Cardiac muscle cell (in vitro differentiated cells and primary cell): ENCODE measurements around a stretch of chr15.

GRCh38 chr15:57516518-57517199 is 75.0 kb upstream of the MYZAP start:
- RAMPAGE, long total RNA, result no peak
- RRBS, result no CpG with 5 or more reads among the region's 20 CpGs

- RAMPAGE, long total RNA, result no peak
- RRBS, result no CpG with 5 or more reads among the region's 10 CpGs
Observed at GRCh38 chr15:57524250-57524779, 67.4 kb upstream of the MYZAP start.

- RAMPAGE, long total RNA, result no peak
- RRBS, result no CpG with 5 or more reads among the region's 5 CpGs
Observed at GRCh38 chr15:57548762-57549198, 42.9 kb upstream of the MYZAP start.

- RAMPAGE, long total RNA, result no peak
- RRBS, result no CpG with 5 or more reads among the region's 9 CpGs
Observed at GRCh38 chr15:57561320-57561724, 30.4 kb upstream of the MYZAP start.

GRCh38 chr15:57592468-57592890 is 775 bp downstream of the MYZAP start:
- RAMPAGE, long total RNA, result no peak
- RRBS, result no CpG with 5 or more reads among the region's 5 CpGs

GRCh38 chr15:57645957-57646594 is 54.4 kb downstream of the MYZAP start:
- RAMPAGE, long total RNA, result no peak
- RRBS, result no CpG with 5 or more reads among the region's 6 CpGs

DNA sequence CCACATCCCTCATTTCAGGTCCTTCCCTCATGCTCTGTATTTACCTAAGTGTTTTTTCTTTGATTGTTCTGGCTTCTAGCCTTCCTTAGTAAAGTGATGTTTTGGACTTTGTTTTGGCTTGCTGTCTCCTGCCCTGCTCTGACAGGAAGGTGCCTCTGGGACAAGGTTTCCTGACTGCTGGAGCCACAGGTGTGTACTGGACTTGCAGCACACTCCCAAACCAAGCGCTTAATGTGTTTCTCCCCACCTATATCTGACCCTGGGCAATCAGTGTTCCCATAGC is 30.0 kb upstream of the ALDH1A2 start:
- RAMPAGE, long total RNA, result no peak
- RRBS, result no CpG with 5 or more reads among the region's 1 CpG

DNA sequence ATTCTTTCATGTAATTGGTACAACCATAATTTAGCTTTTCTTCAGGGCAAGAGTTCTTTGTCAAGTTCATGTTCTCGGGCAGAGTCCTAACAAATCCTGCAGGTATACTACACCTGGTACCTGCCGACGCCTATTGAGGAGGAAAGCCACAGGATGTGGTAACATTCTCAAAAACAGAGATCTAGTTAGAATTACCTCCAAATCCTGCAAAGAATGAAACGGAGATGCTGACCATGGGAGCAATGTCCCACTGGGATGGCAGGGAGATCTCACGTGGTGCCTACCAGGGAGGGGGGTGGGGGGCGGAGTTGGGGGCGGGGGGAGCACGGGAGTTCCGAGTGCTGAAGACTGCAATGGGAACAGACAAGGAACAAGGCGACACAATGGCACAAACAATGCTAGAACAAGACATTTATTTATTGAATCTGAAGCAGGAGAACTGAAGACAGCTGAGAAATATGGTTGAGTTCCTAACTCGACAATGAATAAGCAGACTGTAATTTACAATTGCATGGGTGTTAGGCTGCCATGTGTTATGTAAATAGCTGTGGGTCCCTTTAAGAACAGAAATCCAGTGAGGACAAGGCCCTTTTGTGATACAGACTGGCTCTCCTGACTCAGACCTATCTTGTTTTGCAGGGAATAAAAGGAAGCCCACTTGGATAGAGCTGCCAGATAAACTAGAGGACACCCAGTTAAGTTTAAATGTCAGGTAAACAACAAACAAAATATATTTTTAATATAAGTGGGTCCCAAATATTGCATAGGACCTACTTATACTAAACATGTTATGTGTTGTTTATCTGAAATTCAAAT is 91.1 kb downstream of the AQP9 start:
- RAMPAGE, long total RNA, result no peak
- RRBS, result no CpG with 5 or more reads among the region's 11 CpGs

DNA sequence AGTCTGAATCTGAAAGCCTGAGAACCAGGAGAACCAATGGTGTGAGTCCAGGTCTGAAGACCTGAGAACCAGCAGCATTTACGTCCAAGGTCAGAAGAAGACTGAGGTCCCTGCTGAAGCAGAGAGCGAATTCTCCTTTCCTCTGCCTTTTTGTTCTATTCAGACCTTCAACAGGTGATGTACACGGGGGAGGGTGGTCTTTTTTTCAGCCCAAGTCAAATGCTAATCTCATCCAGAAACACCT is 144.7 kb downstream of the AQP9 start:
- RAMPAGE, long total RNA, result no peak
- RRBS, result no CpG with 5 or more reads among the region's 3 CpGs

- RAMPAGE, long total RNA, result no peak
- RRBS, result no CpG with 5 or more reads among the region's 10 CpGs
Observed at GRCh38 chr15:58401764-58402443, 29.9 kb upstream of the LIPC start.

GRCh38 chr15:58420132-58420981 is 11.4 kb upstream of the LIPC start:
- RAMPAGE, long total RNA, result no peak
- RRBS, result no CpG with 5 or more reads among the region's 9 CpGs

DNA sequence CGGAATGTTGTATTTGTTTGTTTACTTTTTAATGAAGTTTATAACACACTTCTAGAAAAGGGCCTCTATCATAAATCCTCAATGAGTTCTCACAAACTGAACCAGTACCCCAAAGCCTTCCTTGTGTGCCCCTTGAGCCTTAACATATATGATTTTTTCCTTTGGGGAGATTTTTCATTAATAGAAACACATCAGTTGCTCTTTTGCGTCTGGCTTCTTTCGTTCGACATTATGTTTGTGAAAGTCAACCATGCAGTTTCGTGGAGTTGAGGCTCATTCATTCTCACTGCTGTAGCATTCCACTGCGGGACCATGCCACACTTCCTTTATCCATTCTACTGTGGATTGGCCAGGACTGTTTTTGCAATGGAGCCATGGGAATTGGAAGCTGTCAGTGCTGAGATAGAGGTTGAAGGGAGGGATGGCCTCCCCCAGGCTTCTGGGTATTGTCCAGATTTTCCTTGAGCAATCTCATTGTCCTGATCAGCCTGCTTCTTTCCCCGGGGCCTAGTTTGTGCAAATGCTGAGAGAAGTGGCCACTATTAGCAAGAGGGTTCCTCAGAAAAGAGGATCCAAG is 1.6 kb downstream of the LIPC start:
- RAMPAGE, long total RNA, result no peak
- RRBS, result no CpG with 5 or more reads among the region's 7 CpGs

- RAMPAGE, long total RNA, result no peak
- RRBS, result no CpG with 5 or more reads among the region's 8 CpGs
Observed at GRCh38 chr15:58438754-58439347, 7.1 kb downstream of the LIPC start.

- RAMPAGE, long total RNA, result no peak
- RRBS, result no CpG with 5 or more reads among the region's 3 CpGs
Observed at GRCh38 chr15:58441747-58442037, 9.9 kb downstream of the LIPC start.

GRCh38 chr15:58575111-58575614 is 143.4 kb downstream of the LIPC start:
- RAMPAGE, long total RNA, result no peak
- RRBS, result no CpG with 5 or more reads among the region's 12 CpGs

DNA sequence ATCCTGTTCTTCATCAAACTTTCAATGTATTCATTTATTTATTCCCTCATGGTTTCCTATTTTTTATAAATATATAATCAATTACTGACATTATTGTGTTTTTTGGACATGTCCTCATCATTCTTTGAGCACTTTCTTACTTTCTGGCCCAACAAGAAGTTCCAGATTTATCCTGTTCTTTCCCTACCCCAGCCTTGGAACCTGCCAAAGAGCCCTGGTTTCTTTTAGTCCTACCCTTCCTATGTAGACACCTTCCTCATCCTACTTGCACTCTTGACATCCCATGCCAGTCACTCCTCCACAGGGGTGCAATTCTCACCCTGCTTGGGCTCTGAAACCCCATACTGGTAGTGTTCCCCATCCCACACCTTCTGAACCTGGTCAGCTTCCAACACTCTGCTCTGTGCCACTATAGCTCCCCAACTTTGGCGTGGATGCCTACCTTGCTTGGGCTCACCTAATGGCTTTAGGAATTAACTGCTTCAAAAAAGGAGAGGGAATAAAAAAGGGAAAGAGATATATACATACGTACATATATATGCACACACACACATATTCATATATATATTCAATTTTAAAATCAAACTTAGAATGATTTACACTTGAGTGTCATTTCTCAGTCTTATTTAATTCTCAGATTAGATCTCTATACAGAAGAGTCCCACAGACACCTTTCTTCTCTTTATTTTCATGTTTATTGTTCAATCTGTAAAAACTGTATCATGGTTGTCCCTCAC is 147.3 kb downstream of the ADAM10 start:
- RAMPAGE, long total RNA, result no peak
- RRBS, result no CpG with 5 or more reads among the region's 2 CpGs

GRCh38 chr15:58604069-58605281 is 145.0 kb downstream of the ADAM10 start:
- RAMPAGE, long total RNA, result no peak
- RRBS, result no CpG with 5 or more reads among the region's 16 CpGs

DNA sequence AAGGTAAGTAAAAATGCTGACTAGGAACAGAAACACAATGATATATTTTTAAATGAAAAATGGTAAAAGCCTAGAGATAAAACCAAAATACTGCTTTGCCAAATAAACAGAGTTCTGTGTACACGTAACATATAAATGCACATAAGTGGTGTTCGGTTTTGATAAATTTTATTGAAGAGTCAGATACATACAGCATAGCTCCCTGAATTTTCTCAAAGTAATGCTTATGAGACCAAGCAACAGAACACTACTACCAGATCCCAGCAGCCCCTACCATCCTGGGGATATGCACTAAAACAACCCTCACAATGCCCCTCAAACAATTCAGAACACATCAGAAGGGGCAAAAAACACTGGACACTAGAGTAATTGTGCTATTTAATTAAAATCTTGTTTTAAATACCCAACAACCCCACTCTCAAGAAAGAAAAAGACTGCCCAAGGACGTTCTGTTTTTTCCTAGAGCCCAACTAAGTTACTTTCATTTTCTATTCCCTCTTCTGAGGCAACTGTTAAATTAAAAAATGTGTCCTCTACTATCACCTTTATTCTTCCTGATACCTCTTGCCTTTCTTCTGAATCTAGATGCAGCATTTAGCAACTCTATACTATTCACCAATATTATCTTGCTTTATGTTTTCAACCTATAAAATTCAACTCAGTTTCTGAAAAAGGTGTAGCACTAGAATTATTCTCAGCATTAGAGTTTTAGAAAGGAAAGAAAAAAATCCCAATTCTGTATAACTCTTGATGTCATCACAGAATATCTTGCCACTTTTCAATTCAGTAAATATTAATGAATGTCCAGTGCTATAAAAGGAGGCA is 120.9 kb downstream of the ADAM10 start:
- RAMPAGE, long total RNA, result no peak
- RRBS, result no CpG with 5 or more reads among the region's 3 CpGs

GRCh38 chr15:58748367-58748672 is 1.2 kb downstream of the ADAM10 start:
- RAMPAGE, long total RNA, result no peak
- RRBS, result no CpG with 5 or more reads among the region's 6 CpGs

DNA sequence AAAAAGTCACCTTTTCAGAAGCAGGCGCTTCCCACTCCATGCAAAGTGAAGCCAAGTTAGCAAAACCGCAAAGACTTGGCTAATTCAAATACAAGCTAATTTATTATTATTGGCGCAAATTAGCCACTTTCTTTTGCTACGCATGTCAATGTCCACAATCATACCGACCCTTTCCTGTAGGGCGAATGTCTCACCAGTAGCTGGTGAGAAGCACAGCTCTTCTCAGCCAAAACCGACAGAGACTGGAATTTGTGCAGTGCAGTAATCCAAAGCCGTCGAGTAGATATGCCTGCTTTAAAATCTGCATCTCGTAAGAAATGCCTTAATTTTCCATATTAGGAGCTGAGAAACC is 657 bp upstream of the MINDY2 start:
- RAMPAGE, long total RNA, result no peak
- RRBS, result no CpG with 5 or more reads among the region's 10 CpGs